AG09319 (cell line): ENCODE measurements around a stretch of chr20.

GRCh38 chr20:62621177-62621739, 21.0 kb upstream of the SLCO4A1 start:
- RRBS: no CpG with 5 or more reads among the region's 27 CpGs

DNA sequence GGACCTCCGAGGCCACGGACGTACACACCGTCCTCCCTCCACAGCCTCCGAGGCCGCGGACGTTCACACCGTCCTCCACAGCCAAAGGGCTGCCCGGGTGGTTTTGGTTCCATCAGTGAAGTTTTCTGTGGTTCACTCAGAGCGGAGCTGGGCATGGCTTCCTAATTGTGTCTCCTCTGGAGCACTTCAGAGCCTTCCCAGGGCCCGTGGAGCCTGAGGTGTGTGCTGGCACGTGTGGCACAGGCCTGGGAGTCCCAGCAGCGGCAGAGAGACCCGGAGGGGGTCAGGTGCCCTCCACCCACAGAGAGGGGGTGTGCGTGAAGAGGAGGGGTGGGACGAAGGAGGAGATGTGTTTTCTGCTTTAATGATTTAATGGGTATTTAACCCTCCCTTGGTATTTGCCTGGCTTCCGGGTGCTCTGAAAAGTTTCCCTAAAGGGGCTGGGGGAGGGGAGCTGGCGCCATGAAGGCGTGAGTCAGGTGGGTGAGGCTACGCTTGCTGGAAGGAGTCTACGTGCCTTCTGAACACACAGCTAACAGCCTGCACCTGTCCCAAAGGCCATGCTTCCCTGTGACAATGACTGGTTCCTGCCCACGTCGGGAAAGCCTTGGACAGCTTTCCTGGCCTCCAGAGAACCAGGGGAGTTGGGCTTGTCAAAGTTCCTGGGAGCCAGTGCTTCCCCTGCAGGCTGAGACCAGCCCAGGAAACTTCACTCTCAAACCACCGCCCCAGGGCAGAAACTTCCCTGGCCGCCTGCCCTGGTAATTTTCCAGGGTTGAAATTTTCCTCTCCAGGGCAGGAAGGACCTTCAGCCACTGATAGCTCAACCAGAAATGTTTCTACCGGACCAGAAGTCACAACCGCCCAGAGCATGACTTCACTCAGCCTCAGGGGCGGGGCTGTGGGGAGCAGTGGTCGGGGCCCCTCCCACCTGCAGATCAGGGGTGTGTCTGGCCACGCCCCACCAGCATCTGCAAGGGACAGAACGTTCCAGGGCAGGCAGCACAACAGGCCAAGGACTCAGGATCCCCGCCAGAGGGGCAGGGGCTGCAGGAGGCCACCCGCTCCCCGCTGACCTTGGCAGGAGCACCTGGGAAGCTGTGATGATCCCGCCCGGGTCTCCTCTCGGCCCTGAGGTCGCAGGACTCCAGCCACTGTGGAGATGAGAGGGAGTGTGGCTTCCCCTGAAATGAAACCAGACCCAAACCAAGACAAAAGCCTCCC, 18.7 kb upstream of the SLCO4A1 start:
- RRBS: no CpG with 5 or more reads among the region's 39 CpGs

DNA sequence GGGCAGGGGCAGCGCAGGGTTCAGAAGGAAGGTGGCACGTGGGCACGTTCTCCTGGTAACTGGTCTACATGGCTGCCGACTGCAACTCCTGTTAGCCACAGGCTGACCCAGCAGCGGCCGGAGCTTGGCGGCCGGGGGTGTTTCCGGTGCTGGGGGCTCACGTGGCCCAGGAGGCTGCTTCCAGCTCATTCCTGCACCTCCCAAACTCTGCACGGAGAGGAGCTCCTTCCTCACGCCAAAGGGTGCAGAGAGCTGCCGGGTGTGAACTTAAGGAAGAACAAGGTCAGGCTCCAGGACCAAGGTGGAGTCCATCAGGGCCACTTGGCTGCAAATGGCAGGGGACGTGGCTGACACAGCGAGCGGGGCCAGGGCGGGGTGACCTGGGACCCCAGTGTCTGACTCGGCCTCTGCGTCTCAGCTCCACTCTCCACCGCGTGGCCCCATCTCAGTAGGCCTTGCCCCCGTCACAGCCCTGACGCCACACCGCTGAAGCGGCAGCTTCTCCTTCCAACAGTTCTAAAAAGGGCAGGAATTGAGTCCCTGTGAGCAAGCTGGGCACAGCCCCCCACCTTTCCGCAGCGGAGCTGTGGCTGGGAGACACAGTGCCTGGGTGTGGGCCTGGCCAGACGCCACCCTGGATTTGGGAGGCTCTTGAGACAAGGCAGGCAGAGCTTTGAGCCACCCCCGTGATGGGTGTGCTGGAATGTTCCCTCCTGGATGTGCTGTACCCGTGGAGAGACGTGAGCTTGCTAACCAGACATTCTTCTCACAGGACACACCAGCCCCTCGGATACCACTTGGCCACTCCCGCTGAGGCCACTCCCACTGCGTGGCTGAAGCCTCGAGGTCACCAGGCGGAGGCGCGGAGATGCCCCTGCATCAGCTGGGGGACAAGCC, 13.5 kb downstream of the SLCO4A1 start:
- RRBS: no CpG with 5 or more reads among the region's 38 CpGs

GRCh38 chr20:62685965-62686607, 22.6 kb upstream of the NTSR1 start:
- RRBS: 33% methylated on average over 4 of the region's 23 CpGs

DNA sequence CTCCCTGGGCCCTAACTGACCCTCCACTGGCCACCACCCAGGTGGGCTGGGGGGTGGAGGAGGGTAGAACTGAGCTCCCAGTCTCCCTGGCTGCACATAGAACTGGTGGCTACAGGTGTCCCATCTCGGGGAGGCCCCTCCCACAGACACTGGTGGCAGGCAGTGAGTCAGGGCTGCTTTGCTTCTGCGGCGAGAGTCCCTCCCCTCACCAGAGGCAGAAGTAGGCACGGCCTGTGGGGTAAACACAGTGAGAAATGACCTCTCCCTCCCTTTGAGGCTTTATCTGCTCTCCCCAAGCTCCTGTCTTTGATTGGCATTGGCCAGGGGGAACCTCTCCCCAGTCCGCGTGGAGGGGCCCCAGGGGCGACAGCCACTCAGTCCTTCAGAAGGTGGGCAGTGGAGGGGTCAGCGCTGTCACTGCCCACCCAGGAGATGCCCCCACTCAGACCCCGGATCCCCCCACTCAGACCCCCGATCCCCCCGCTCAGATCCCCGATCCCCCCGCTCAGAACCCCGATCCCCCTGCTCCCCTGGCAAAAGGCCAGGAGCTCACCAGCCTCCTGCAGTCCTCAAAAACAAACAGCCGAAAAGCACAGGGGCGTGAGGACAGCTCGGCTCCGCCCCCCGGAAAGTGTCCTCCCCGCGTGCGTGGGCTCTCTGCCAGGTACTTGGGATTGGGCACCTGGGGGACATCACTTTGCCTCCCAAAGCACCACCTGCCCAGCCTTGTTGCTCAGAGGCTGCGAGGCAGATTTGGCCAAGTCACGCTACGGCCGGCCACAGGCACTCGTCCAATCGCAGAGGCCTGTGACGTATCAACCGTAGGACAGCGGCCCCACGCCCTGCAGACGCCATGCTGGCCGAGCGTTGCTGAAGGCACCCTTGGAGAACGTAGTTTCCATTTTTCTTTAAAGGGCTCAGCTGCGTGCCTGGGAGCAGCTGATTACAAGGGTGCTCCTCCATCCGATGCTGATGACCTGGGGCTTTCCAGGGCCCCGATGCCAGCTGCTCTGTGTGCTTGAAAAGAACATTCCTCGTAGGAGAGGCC, 2.8 kb downstream of the NTSR1 start:
- RRBS: no CpG with 5 or more reads among the region's 40 CpGs

DNA sequence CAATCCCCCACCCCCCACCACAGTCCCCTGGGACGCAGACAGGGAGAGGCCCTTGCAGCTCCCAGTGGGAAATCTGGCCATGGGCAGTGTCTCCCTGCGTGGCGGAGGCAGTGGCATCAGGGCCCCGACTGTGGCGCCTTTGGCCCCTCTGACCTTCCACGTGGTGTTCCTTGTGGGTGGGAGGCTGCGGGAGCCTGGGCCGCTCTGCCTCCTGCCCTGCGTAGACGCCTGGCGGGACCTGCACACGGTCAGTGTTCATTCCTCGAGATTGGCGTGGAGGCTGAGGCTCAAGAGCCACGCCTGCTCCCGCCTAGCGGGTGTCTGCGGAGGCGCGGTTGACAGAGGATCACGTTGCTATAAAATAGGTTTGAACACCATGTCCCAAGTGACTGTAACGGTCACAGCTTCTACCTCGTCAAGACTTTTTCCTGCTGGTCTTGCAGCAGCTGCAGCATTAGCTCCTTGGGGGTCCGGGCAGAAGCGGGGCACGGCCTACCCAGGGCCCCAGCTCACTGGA, 14.0 kb downstream of the COL9A3 start:
- RRBS: no CpG with 5 or more reads among the region's 26 CpGs

- RRBS: no CpG with 5 or more reads among the region's 15 CpGs
These were observed 17.1 kb downstream of the TCFL5 start for GRCh38 chr20:62844208-62845204.

DNA sequence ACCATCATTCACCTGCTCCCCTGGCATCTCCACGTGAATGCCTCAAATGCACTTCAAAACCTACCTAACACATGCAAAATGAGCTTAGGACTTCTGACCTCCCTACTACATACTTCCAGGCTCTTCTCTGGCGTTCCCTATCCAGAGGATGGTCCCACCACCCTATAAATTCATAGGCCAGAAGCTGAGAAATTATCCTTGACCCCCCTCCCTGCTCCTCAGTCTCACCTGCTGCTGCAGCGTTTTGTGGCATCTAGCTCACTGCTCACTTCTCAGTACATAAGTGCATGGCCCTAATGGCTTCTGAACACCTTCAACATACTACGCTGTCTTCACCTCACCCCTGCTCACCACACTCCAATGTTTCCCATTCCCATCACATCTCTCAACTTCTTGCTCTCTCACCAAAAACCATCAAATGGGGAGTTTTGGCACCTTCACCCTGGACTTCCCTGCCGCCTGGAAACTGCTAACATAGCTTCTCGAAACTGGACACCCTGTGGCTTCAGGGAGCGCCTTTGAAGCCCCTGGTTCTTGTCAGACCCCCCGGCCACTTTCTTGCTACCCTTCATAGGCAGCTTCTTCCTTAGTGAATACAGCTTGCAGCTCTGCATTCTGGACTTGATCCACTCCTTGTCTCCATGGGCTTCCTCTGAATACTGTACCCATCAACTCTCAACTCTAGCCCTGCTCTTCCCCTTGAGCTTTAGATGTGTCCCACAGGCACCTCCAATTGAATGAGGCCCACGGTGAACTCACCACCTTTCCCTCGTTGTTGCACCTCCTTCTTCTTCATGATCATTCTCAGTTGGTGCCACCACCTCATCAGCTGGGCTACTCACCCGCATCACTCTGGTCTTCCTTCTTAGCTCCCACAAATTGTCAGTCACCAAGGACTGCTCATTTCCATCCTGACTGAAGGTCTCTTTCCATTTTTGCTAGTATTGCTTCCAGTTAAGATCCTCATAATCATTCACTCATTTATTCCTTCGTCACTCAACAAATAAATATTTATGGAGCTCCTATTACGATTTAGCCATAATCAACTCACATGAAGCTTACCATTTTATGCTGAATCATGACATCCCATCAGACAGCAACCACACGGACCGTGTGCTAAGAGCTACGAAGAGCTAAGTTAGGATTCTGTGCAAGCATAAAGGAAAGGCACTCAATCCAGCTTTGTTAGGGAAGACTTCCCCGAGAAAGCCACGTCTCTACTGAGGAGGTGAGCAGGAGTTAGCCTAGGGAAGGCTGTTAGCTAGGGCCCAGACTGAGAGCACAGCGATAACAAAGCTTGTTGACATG, 3.2 kb upstream of the GID8 start:
- RRBS: no CpG with 5 or more reads among the region's 19 CpGs

DNA sequence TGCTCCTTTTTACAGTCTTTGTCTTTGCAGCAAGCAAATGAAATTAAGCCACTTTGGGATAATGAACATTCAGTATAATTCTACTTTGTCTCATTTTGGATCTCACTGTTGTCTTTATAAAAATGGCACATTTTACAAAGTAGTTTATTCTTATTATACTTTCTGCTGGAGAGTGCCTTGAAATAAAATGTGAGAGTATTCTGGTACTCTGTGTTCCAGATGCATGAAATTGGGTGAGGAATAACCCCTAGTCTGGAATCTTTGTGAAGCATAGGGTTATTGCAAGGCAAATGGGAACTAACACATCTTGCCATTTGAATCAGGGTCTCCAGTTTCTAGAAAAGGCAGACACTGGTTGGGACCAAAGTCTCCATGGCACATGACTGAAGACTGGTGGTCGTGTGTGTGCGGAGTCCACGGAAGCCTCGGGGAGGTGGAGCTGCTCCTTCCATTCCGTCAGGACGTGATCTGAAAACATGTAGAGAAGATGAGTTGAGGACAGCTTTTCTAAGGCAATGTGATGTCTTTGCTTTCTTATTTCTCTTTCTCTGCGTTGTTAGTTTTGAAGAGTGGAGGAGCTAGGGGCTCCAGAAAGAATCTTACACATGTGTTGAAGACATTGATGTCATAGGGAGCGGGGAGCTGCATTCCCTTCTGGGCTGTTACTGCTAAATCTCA, 5.0 kb upstream of the SLC17A9 start:
- RRBS: no CpG with 5 or more reads among the region's 8 CpGs

DNA sequence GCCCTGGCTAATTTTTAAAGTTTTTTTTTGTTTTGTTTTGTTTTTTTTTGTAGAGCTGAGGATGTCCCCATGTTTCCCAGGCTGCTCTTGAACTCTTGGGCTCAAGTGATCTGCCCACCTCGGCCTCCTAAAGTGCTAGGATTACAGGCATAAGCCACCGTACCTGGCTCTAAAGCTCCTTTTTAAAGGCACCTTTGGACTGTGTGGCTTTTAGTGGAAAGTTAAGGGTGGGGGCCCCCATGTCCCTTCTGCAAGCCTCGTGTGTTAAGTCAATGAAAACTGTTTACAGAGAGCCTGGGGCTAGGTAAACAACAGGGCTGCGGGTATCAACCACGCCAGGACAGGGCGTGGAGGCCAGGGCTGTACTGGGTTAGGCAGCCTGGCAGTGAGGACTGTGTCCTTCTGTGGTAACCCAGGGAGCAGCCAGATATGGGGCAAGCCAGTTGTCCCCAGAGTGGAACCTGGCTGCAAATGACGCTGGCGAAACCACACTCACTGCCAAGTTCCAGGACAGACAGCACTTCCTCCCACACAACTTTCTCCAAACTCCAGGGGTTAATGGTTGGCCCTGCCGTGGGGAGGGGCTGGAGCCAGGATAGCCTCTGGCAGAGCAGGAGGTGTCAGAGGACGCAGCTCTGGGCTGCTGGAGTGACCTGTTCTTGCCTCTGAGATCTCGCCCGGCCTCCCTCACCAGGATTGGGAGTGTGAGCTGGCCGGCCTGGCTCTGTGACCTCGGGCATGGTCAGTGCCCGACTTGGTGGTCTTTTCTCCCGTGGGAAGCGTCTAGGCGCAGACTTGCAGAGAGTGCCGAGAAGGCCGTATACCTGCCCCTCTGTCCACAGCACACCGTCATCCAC, 3.2 kb downstream of the SLC17A9 start:
- RRBS: no CpG with 5 or more reads among the region's 21 CpGs

- RRBS: 89% methylated on average over 6 of the region's 31 CpGs
These were observed 11.1 kb downstream of the SLC17A9 start for GRCh38 chr20:62963515-62964186.

DNA sequence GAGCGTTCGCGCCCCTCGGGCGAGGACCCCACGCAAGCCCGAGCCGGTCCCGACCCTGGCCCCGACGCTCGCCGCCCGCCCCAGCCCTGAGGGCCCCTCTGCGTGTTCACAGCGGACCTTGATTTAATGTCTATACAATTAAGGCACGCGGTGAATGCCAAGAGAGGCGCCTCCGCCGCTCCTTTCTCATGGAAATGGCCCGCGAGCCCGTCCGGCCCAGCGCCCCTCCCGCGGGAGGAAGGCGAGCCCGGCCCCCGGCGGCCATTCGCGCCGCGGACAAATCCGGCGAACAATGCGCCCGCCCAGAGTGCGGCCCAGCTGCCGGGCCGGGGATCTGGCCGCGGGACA, 37.5 kb downstream of the YTHDF1 start:
- RRBS: 2% methylated on average over 12 of the region's 45 CpGs

- RRBS: 52% methylated on average over 2 of the region's 22 CpGs
These were observed 8.6 kb downstream of the ARFGAP1 start for GRCh38 chr20:63281038-63281845.

DNA sequence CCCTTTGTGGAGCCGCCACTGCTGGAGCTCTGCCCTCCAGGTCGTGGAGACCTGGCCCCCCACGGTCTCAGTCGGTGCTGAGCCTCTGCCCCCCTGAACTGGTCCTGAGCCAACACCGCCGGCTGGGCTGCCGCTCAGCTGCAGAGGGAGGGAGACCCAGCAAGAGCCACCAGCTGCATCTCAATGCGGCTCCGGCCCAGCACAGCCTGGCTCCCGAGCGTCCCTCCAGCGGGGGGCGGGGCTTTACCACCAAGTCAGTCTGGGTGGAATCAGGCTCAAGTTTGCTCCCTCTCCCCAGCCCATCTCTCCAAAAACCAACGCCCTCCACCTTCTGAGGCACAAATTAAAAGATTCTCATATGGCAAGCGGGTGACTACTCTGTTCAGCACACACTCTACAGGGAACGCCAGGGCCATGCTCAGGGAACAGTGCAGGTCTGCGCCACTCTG, 8.8 kb downstream of the CHRNA4 start:
- RRBS: 5% methylated on average over 4 of the region's 17 CpGs

GRCh38 chr20:63416464-63417256, 55.5 kb upstream of the CHRNA4 start:
- RRBS: no CpG with 5 or more reads among the region's 38 CpGs

GRCh38 chr20:63456842-63457387, 15.5 kb downstream of the KCNQ2 start:
- RRBS: no CpG with 5 or more reads among the region's 30 CpGs

DNA sequence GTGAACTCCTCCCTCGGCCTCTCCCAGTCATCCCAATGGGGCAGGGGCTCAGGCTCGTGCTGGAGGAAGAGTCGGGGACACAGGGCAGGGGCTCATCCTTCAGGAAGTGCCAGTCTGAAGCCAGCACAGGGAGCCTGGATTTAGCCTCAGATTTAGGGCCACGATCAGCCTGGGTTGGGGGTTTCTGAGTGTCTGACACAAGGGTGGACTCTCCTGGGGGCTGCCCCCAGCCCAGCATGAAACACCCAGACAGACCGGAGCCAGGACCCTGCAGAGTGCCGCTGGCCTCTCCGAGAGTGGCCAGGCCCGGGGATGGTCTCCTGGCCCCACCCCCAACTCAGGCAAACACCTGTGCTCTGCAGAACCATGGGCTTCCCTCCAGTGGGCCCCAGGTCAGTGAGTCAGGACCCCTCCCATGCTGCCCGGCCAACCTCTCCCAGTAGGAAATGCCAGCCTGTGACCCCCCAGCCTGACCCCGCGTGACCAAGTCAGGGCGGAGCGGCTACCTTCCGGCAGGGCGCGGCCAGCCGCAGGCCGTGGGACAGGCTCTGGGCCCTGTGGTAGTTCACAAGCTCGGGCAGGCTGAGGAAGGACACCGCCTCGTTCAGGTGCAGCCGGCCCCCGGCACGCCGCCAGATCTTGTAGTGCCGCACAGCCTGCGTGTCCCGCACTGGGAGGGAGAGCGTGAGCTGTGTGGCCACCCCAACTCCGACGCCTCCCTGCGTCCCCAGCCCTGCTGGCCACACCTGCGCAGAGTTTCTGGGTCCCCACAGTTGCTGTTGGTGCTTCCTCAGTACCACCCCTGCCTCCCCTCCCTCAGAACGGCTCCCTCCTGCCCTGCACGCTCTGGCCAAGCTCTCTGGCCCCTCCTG, 3.3 kb downstream of the PTK6 start:
- RRBS: 49% methylated on average over 10 of the region's 35 CpGs

DNA sequence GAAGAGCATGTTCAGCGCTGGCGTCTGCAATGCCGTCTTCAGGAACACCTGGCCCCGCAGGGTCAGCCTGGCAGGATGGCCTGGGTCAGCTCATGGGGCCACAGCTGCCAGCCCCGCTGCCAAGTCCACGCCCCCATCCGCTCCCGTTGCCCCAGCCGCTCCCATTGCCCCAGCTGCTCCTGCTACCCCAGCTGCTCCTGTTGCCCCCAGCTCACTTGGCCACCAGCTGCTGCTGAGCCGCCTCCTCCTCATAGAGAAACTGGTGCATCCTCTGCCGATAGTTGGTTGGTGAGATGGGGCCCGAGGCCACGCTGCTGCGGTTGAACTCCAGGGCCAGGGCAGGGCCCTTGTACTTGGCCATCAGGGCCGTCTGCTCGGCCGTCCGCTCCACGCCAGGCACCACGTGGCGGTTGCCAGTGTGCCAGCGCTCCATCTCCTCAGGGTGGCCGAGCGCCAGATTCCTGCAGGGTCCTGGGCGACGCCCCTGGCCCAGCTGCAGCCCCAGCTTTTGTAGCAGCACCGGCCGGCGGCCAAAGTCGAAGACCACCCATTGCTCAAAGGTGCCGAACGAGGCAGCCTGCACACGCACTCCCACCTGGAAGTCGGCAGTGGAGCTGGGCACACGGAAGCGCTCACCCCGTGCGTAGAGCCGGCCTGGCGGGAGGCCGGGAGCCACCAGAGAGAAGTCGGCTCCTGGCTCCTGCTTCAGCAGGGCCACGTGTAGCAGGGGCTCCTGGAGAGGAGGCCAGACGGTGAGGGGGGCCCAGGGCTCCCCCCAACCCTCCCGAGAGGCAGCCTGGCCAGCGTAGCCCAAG, 4.9 kb downstream of the HELZ2 start:
- RRBS: no CpG with 5 or more reads among the region's 46 CpGs

DNA sequence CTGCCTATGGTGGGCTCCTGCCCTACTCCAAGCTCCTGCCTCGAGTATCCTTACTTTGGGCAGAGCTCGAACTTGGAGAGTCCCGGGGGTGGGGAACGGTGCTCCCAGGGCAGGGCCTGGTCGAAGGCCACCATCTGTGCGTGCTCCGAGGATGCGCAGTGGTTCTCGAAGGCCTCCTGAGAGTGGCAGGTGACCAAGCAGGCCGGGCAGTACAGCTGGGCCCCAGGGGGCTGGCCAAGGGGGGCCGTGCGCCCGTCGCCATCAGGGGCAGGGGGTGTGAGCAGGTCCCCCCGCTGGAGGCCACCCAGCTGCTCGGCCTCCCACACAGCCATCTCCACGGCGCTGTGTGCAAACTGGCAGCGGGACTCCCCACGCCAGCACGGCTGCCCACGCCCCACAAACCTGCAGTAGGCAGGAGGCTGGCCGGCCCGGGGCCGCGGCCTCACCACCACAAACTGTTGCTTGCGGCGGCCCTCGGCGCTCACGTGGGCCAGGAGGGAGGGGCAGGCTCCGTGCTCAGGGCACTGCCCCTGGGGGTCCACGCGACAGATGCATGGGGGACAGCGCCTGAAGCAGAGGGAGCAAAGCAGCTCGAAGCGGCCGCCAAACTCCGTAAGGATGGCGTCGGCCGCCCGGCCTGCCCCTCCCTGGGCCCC, 1.9 kb downstream of the HELZ2 start:
- RRBS: no CpG with 5 or more reads among the region's 43 CpGs

DNA sequence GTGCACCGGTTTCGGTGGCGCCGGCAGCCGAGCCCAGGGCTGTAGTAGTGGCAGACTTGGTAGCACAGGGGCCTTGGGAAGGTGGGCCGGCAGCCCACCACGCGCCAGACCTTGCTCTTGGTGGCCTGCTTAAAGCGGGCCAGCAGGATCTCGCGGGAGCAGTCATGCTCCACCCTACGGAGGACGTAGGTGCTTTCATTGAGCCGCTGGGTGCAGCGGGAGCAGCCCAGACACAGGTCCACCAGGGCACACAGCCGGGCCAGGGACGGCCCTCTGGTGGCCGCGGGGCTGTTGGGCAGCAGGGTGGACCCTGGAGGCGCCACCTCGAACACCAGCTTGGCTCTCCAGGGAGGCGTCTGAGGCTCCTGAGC, 1.2 kb downstream of the HELZ2 start:
- RRBS: 94% methylated on average over 3 of the region's 22 CpGs